Esophagus muscularis mucosa (tissue), 4 donors: ENCODE measurements around a stretch of chrX.

- PRO-cap = no peak
- RAMPAGE, long total RNA, 4 experiments = no peak in any of the 4 experiments
Measured at GRCh38 chrX:38770043-38770699, 31.1 kb upstream of the MID1IP1 start.

- PRO-cap = no peak
- RAMPAGE, long total RNA, 4 experiments = no peak in any of the 4 experiments
Measured at GRCh38 chrX:38807408-38808232, 6.4 kb downstream of the MID1IP1 start.

GRCh38 chrX:39296571-39297124 is 495.4 kb downstream of the MID1IP1 start:
- PRO-cap = no peak
- RAMPAGE, long total RNA, 4 experiments = no peak in any of the 4 experiments

GRCh38 chrX:39327254-39327615 is 526.0 kb downstream of the MID1IP1 start:
- PRO-cap = no peak
- RAMPAGE, long total RNA, 4 experiments = no peak in any of the 4 experiments

DNA sequence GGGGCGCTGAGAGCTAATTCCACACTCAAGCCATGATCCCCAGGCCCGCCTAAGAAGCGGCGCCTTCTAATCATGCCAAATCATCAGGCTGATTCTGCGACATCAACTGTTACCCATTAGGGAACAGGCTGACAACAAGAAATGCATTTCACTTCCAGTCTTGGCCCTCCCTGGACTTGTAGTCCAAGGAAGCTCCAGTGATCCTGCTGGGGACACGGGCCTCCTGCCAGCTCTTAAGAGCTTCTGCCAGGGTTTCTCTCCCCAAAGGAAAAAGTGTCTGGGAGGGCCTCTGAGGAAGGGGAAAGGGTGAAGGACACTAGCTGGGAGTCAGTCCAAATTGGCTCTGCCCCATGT is 617.9 kb downstream of the MID1IP1 start:
- PRO-cap = no peak
- RAMPAGE, long total RNA, 4 experiments = no peak in any of the 4 experiments

DNA sequence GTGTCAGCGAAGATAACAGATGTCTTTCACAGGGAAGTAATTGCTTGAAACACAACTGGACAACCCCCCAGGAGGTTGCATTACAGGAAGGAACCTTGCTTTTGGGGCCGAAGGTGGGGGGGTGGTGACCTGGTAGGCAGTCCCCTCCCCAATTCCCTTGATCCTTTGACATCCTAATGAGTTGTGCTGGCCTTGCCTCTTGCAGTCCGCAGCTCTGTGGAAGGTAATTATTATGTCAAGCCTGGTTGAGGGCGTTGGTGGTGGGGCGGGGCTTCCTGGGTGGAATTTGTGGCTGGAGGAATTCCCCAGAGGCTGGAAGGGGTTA is 367.3 kb downstream of the BCOR start:
- PRO-cap = no peak
- RAMPAGE, long total RNA, 4 experiments = no peak in any of the 4 experiments

DNA sequence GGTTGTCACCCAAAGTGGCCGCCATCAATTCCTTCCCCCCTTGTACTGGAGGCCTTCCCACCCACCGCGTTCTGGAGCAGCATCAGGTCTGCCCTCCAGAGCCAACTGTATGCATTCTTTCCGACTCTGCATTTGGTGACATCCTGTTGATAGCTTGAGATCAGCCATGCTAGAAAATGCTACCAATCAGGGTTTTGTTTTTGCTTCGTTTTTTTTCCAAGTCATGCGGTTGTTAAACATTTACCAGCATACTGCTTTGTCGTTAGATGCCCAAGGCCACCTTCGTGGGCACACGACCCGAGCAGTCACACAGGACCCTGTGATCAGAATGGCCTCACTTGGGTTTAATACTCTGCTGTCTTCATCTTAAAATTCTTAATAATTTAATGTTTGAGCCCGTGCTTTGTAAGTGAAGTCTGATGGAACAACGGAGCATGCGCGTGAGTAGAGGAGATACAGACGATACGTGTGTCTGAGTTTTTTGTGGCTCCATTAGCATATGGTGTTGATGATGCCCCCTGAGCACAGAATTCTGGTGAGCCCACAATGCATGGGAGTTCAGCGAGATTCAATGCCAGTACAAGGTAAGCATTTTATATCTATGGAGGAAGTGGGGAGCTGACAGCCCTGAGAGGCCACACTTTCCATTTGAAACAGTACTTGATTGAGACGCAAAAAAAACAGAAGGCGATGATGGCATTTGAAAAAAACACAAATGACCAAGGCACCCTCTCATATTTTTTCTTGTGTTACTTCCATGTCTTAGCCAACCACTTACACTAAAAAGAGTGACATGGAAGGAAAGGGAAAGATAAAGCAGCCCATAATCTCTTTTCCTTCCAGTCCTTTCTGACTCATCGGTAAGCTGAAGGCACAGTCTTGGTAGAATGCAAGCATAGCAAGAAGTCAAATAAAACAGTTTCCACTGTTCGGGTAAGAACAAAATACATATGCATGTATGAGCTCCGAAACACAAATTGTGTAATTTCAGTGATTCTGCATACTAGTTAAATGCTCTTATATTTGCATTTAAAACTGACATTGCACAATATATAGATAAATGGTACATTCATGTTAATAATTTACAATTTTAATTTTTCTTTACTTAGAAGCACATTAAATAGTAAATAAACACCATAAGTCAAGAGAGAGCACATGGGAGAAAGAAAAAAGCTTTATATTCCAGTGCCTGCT is 323.5 kb downstream of the BCOR start:
- PRO-cap = no peak
- RAMPAGE, long total RNA, 4 experiments = no peak in any of the 4 experiments

GRCh38 chrX:39860202-39861010 is 237.4 kb downstream of the BCOR start:
- PRO-cap = no peak
- RAMPAGE, long total RNA, 4 experiments = no peak in any of the 4 experiments

DNA sequence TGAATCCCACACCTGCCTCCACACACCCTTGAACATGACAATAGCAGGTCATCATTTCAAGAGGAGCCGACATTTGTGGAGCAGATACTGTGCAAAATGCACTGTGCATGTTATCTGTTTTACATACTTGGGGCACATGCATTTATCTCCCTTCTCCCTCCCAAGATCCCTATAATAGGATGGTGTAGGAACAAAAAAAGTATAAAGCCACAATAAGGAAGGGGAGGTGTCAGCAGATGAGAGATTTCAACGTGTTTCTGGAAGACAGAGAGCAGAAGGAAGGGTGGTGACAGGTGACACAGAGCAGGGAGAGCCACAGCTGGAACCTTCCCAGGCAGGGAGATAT is 107.5 kb downstream of the BCOR start:
- PRO-cap = no peak
- RAMPAGE, long total RNA, 4 experiments = no peak in any of the 4 experiments

DNA sequence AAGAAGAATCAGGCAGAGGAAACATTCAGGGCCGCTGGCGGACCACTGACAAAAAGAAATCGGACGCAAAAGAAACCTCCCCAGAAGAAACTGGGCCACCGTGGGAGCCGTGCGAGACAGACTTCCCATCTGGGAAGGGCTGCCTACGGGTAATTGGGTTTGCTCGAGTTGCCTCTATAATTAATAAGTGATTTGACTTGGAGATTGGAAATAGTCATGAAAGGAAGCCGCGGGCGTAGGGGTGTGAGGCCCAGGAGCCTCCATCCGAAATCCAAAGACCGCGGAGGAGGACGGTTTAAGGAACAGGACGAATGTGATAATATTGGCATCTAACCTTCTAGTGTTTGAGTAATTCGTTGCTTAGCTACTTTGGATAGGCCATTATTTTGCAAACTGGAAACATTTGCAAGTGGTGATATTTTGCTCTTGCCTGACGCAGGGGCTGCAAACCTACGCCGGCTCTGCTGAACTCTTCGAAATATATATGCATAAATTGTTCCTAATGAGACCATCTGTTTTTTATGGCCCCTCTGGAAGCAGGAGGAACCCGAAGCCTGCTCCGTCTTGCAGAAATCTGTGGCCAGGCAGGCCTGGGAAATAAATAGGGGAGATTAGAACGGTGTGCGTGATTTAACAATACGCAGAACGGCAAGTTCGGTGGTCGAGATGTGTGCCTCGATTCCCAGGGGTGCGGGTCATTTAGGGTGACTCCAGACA is 90.1 kb downstream of the BCOR start:
- PRO-cap = no peak
- RAMPAGE, long total RNA, 4 experiments = no peak in any of the 4 experiments

- PRO-cap = bidirectional peak, plus-strand start at chrX:40013879, minus-strand start at chrX:40013658; bidirectional peak, plus-strand start at chrX:40014042, minus-strand start at chrX:40014090
- RAMPAGE, long total RNA, 4 experiments = no peak in any of the 4 experiments
Measured at GRCh38 chrX:40013707-40014223, 84.0 kb downstream of the BCOR start.

DNA sequence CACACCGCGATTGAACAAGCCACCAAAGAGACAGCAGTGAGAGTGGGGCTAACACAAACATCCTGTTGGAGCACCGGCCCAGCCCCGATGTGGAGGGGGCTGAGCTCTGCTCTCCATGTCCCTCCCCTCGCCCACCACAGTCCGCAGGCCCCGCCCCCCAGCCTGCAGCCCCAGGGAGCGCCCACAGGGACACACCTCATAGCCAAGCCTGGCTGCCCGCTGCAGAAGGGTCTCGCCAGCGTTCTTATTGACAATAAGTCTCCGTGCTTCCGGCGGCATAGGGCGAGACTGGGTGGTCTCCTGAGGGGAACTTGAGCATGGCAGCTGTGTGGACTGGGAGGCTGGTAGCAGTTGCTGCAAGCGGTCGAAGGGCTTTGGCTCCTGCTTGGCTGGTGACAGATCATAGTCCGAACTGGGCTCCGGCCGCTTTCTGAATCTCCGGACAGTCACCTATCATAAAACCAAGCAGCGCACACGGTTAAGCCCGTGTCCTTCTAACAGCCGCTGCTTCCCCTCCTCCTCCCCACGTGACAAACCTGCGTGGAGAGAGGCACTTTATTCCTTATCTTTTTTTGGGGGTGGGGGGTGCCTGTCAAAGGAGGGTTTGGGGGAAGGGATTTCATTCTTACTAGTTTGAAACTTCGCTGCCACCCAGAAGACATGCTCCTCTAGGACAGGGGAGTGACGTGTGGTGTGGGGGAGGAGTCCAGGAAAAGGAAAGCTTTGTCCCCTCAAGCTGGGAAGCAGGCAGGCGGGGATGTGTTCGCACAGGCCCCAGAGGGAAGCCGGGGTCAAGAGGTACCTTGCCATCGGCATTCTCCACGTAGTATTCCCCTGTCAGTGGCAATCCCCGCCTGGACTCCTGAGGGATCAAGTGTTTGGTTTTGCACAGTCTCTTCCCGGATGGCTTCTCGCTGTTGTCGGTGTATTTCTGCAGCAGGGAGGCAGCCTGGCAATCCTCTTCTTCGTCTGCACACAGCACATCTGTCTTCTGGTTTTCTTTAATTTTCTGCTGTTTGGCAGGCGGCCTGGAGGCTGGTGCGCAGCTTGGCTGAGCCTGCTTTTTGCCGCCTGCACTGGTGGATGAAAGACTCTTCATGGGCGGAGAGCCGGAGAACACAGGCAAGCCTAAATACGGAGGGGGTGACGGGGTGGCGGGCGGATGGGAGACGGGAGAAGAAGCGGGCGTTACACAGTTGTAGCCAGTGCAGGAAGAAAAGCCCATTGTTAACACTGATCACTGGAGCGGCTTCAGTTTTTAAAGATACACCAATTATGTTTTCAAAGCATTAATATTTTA is 35.4 kb downstream of the BCOR start:
- PRO-cap = no peak
- RAMPAGE, long total RNA, 4 experiments = no peak in any of the 4 experiments

DNA sequence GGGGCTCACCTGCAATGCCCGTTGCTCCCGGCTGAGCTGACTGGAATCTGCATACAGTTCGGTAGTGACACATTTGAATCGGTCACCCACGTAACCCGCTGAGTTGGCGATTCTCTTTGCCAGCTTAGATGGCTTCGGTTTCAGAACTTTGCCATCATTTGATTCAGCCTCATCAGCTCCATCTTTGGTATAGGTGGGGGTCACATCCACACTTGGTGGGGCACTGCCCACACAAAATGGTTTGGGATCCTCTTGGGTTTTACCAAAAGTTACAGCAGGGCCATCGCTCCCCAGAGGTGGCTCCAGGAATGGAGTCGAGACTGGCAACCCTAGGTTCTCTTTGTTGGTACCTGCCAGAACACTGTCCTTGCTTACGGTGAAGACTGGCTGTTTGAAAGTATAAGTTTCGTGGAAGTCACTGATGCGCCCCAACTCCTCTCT is 25.4 kb downstream of the BCOR start:
- PRO-cap = no peak
- RAMPAGE, long total RNA, 4 experiments = no peak in any of the 4 experiments

DNA sequence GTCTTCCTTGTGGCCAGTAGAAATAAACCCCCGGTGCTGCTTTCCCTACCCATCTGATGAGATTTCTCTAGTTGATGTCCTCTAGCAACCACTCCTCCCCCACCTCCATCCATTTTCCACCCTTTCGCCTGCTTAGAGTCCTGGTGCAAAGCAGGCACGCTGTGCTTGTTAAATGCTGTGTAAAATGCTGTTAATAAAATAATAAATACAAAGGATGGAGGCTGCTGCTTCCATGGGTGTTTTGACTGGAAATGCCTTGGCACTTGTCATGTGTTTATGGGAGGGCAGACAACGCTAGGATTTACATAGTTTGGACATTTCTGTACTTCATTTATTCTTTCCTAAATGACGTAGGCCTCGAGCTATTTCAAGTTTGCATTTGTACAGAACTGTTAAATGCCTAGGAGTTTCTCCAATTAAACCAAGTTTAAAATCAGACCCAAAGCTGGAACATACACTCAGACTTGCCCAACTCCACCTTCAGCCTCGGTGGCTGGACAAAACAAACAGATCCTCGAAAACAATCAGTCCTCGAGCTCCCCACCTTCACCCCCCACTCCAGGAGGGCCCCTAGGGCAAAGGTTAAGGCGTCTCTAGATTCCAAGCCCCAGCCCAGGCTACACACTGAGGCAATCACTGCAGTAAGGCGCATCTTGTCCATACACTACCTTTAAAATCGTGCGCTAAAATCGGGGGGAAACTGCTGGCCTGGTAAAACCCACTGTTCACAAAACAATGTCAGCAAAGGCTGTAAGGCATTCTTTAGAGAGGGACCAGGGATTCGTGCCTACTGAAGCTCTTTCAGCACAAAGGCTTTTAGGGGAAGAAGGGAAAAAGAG is 9.9 kb downstream of the BCOR start:
- PRO-cap = no peak
- RAMPAGE, long total RNA, 4 experiments = no peak in any of the 4 experiments

DNA sequence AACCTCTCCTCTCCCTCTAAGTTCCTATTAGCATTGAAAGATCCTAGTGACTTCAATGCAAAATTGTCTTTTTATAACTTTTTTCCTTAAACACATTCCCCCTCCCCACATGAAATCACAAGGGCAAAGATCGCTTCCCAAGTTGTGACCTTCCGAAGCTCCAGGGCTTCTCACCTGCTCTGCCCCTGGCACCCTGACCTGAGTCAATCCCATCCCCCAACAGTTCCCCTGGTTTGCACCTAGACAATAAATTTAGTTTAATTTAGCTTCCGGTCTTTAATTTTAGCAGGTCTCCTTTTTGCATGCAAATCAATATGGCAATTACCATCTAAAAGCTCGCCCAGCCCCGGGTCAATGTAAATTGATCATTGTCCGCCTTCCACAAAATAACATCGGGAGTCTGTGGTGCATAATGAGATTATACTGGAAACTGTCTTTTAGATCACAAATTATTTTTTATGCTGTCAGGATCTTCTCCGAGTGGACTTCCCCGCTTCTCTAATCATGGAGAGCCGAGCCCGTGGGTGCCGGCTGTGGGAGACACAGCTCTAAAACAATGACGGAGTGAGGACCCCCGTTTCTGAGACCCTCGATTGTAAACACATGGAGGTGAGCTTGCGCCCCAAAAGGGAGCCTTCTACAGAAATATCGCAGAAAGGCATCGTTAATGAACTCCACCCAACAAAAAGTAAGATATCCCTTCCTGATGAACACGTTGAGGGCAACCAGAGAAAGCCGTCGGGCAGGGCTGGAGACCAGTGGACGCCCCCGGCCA is 6.7 kb downstream of the BCOR start:
- PRO-cap = no peak
- RAMPAGE, long total RNA, 4 experiments = no peak in any of the 4 experiments

- PRO-cap = no peak
- RAMPAGE, long total RNA, 4 experiments = no peak in any of the 4 experiments
Measured at GRCh38 chrX:40098987-40099459, 1.3 kb upstream of the BCOR start.

- PRO-cap = no peak
- RAMPAGE, long total RNA, 4 experiments = no peak in any of the 4 experiments
Measured at GRCh38 chrX:40145714-40146249, 48.0 kb upstream of the BCOR start.

GRCh38 chrX:40168436-40168793 is 70.7 kb upstream of the BCOR start:
- PRO-cap = no peak
- RAMPAGE, long total RNA, 4 experiments = no peak in any of the 4 experiments

- PRO-cap = bidirectional peak, plus-strand start at chrX:40179589, minus-strand start at chrX:40179416
- RAMPAGE, long total RNA, 4 experiments = no peak in any of the 4 experiments
Measured at GRCh38 chrX:40179350-40179658, 81.5 kb upstream of the BCOR start.

DNA sequence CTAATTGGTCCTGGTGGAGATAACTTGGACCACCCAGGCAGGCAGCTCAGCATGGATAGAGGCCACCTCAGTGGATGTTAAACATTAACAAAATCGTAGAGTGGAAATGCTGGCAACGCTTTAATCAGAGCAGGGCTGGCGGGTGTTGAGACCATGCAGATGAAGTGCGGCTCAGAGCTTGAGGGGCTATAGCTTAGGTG is 178.0 kb upstream of the ATP6AP2 start:
- PRO-cap = no peak
- RAMPAGE, long total RNA, 4 experiments = no peak in any of the 4 experiments